H4 (cell line): ENCODE results near the genes SERP2 and TSC22D1.

- RAMPAGE, long total RNA: no peak
Observed at GRCh38 chr13:43268941-43269717, 245.7 kb downstream of the DNAJC15 start.

GRCh38 chr13:43511288-43511920, 275.4 kb downstream of the ENOX1 start:
- RAMPAGE, long total RNA: no peak

DNA sequence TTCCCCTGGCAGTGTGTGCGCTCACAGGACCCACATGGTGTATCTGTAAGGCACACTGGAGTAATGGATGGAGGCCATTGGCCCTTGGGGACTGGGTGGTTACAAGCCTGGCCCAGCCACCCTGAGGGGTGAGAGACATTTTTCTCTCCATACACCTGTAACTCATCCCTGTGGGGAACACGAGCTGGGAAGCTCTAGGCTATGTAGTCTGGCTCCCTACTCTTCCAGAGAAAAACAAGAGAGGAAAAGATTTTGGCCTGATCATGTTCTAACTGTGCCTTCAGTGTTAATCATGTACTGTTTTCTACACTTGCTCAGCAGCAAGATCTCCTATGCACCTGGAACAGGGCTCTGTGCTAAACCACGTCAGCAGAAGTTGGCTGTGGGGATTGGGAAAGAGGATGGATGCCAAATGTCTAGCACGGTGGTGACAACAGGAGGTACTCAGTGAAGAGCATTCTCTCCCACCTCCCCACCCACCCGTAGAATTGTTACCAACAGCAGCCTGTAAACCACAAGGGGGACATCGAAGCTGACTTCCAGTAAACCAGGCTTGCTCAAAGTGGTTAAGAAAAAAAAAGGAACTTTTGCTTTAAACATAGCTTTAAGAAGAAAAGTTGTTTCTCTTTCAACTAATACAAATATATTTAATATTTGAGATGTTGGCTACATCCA, 44.2 kb downstream of the SMIM2 start:
- RAMPAGE, long total RNA: no peak

DNA sequence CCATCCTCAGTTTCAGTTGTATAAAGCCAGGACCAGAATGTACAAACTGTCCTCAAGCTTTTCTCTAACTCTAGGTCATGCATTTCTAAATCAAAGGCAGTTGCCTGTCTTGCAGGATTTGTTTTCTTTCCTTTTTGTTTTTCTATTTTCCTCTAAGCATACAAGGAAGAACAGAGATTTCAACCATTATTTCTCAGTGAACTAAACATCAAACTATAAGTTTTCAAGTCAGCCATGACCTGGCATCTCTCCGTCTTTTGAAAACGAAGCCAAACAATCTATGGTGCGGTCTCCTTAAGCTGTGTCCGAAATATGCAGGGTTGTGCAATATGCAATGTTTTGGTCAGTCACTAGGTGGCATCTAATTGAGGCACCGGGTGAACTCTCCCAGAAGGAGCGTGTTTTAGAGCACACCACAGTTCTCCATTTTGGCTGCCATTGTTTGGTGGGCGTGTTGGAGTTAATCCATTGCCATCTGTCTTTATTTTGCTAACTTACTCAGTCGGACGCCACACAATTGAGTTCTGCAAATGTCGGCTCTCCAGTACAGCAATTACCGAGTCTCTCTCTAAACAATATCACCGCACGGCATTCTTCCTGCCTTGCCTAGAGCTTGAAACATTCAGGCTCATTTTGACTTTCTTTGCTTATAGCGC, 30.3 kb upstream of the SMIM2 start:
- RAMPAGE, long total RNA: no peak

- RAMPAGE, long total RNA: no peak
Observed at GRCh38 chr13:44278311-44278626, 95.4 kb upstream of the SERP2 start.

- RAMPAGE, long total RNA: no peak
Observed at GRCh38 chr13:44301783-44302721, 71.6 kb upstream of the SERP2 start.

DNA sequence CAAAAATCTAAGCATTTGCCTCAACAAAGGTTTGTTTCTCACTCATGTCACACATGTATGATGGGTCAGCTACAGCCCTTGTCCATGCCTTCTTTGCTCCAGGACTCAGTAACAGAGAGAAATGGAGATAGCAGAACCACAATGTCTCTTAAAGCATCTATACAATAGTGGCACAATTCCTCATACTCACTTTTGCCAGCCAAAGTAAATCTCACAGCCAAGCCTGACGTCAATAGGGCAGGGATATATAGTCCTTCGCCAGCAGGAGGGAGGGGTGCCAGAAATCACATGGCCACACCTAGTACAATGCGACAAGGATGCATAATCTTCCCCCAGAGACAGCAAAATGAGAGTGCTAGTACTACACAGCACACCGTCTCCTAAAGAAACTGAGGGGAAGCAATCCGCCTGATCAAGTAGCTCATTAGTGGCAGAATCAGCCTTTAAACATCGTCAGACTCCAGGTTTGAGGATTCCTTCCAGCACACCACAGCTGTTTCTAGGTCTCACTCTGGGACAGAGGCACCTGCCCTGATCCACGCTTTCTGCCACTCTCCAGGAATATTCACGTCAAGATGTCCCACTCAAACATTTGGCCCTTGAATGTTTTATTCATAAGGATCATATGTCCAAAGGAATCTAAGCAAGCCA, 63.8 kb upstream of the SERP2 start:
- RAMPAGE, long total RNA: no peak

DNA sequence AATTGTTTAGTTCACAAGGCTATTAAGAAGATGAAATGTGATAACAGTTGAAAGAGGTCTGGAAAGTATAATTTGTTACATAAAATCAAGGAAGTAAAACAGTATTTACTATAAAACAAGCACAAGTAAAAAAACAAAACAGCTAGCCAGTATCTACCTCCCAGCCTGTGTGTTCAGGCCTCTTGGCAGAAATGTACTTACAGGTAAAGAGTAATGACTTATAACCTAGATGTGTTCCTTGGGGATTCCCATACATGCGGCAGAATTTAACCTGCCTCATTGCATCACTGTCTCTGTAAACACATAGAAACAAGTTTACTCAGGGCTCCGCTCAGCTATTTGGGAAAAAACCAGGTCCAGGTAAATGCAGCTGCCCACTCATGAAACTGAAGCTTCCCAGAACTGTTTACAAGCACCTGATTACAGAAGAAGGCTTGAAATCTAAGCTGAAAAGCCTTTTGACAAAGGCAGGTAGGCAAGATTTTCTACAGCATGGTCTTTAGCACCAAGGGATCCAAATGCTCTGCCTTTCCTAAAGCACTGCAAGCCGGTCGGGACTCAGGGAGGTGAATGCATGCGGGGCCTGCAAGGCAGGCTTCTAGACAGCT, 50.7 kb upstream of the SERP2 start:
- RAMPAGE, long total RNA: no peak

- RAMPAGE, long total RNA: no peak
Observed at GRCh38 chr13:44373200-44374000, at the start of gene SERP2. TSS of gene SERP2 (plus strand) at chr13:44373824.

DNA sequence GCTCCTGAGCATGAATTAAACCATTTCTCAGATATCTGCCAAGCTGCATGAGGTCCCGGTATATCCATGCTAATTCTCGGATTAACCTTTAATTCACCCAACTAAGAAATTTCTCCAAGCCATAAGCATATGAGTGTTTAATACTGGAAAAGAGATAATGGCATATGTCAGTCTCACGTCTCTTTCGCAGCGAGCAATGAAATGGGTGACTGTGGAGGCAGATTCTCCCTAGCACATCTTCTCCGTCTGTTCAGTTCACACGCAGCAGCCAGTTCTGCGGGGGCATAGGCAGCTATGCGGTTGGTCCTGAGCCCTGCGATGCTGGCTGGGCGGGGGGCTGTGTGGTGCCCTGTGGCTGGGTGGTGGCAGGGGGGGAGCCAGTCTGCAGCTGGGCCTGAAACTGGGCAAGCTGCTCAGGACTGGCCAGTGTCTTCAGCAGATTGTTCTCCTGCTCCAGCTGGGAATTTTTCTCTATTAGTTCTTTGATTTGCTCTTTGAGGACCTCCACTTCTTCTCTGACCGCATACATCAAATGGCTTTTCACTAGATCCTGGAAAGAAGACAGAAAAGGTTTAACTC, 60.8 kb downstream of the SERP2 start:
- RAMPAGE, long total RNA: no peak

GRCh38 chr13:44497508-44498697, 78.2 kb downstream of the TSC22D1 start:
- RAMPAGE, long total RNA: no peak

DNA sequence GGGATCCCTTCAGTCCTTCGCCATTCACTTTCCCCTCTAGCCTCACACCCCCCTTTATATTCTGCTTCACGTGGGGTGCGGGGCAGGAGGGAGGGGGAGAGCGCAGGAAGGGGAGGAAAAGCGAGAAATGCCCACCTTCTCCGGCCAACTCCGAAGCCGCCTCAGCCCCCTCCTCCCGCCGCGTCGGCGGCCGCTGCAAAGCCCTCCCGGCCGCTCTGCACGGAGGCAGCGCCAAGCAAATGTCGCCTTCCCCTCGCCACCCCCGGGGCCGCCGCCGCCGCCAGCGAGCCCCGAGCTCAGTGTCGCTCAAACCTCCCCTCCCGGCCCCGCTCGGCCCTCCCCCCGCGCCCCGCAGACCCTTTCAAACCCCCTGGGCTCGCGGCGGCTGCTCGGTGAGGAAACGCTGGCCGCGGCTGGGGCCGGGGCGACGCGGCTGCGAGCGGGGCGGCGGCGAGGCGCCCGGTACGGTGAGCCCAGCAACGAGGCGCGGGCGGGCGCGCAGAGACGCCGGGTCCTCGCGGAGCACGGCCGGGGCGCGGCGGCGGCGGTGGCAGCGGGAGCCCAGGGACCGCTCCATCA, at the start of gene TSC22D1:
Gene TSC22D1 (minus strand): TSS at position 31 of the 579 bp plus-strand sequence.
- RAMPAGE, long total RNA: no peak

- RAMPAGE, long total RNA: no peak
Observed at GRCh38 chr13:44692050-44692575, 116.0 kb upstream of the TSC22D1 start.

DNA sequence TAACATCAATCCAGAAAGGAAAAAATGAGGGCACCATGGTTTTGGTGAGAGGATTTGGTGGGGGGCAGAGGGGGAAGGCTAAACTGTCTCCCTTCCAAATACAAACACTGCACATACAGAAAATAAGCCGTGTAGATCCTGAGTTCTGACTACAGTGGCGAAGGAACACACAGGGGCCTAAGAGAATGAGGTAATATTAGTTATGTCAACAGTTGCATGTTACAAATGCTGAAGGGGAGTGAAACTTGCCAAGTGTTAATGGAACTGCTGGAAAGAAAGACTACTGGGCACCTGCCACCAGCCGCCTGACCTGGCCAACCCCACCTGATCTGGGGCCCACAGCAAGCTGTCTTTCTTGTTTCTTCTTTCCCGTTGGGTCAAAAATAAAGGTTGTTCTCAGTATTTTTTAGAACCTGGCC, 183.8 kb upstream of the TSC22D1 start:
- RAMPAGE, long total RNA: no peak

- RAMPAGE, long total RNA: no peak
Observed at GRCh38 chr13:45219146-45219628, 18.3 kb upstream of the KCTD4 start.

- RAMPAGE, long total RNA: no peak
Observed at GRCh38 chr13:45316438-45316921, 24.5 kb downstream of the TPT1 start.

- RAMPAGE, long total RNA: no peak
Observed at GRCh38 chr13:45338499-45339216, 2.3 kb downstream of the TPT1 start.

DNA sequence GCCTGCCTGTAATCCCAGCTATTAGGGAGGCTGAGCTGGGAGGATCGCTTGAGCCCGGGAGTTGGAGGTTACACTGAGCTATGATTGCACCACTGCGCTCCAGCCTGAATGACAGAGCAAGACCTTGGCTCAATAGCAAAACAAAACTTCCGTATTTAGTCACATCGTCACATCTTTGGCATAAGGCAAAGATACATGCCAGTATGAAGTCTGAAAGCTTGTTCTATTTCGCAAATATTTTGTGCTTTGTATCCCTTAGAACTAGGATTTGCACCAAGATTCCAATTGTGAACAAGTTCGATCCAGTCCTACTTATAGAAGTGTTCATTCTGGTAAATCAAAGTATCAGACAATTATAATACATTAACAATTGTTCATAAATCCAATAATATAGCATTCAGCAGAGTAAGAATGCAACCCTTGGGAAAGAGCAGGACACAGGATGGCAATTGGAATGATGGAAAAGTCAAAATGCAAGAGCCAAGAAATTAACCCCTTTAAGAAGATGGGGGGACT, 1.3 kb upstream of the TPT1 start:
- RAMPAGE, long total RNA: no peak

DNA sequence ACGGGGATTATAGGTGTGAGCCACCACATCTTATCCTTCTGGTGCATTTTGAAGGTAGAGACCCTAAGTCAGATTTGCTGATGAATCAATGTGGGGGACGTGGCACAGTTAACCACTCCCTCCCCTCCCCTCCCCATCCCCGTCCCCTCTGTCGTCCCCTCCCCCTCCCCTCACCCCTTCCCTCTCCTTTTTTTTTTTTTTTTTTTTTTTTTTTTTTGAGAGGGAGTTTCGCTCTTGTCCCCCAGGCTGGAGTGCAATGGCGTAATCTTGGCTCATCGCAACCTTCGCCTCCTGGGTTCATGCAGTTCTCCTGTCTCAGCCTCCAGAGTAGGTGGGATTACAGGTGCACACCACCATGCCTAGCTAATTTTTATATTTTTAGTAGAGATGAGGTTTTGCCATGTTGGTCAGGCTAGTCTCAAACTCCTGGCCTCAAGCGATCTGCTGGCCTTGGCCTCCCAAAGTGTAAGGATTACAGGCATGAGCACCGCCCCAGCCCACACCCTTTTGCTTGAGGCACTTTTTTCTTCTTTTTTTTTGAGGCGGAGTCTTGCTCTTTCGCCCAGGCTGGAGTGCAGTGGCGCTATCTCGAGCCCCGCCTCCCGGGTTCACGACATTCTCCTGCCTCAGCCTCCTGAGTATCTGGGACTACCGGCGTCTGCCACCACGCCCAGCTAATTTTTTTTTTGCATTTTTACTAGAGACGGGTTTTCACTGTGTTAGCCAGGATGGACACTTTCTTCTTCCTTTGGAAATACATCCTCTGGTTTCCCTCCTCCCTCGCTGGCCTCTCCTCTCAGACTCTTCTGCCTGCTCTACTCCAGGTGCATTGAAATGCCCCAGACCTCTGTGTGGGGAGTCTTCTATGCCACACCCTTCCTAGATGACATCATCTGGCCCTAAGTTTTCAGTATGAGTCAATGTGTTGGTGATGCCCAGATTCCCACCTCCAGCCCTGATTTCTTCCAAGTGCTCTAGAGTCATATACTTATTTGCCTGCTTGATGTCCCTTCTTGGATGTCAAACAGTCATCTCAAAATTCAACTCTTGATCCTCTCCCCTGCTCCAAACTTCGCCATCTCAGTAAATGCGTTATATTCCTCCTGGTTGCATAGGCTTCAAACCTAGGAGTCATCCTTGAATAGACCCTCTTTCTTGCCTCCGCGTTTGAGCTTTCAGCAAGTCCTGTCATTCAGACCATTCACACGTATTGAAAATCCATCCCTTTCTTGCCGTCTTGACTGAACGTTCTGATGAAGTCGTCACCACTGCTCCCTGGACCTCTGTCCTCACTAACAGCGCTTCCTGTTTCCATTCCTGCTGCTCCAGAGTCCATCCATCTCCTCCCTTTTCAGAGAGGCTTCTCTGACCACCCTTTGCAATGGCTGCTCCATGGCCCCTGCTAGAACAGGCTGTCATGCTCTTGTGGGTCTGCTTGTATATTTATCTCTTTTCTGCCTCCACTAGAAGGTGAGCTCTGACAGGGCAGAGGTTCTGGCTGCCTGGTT, 20.8 kb upstream of the TPT1 start:
- RAMPAGE, long total RNA: no peak

DNA sequence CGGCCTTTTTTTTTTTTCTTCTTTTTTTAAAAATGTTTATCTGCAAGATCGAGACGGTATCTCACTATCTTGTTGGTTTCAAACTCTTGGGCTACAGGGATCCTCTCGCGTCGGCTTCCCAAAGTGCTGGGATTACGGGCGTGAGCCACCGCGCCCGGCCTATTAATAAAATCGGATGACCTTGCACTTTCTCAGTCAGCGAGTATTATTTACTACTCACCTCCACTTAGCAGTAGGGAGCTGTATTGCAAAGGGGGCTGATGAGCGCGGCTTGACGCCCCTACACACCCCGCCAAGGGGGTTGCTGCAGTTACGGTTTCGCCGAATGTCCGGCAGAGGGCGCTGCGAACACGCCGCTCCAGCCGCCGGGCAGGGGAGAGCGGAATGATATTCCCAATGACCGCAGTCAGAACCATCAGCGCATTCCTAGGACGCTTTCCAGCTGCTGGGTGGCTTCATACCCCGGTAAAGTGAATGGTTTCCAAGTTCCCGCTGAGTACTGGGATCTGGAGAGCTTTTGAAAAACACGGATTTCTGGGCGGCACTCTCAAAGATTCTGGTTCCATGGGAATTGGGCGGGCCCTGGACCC, 29.9 kb upstream of the TPT1 start:
- RAMPAGE, long total RNA: no peak